Ascending aorta (tissue), 1 donor: Measurements from ENCODE around the gene CPA1.

DNA sequence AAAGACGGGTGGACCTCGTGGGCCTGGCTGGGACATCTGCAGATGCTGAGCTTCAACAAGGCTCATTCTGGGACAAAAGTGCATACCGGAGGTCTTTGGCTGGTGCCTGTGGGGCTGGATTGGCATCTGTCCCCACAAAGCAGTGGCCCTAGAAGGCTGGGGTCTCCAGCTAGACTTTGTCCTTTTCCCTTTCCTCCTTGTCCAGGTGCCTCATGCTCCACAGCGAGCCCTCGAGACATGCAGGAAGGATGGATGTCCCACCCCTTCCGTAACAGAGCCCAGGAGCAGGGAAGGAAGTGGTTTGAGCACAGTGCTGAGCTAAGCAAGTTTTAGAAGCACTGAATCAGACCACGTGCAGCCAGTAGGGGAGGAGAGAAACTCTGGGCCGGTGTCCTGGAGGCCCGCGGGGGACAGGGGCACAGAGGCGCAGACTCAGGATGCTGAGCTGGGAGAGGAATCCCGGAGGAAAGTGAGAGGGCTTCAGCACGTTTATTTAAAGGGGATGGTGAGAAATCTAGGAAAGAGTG is 4.6 kb upstream of the IRF5 start:
- PRO-cap: no peak

DNA sequence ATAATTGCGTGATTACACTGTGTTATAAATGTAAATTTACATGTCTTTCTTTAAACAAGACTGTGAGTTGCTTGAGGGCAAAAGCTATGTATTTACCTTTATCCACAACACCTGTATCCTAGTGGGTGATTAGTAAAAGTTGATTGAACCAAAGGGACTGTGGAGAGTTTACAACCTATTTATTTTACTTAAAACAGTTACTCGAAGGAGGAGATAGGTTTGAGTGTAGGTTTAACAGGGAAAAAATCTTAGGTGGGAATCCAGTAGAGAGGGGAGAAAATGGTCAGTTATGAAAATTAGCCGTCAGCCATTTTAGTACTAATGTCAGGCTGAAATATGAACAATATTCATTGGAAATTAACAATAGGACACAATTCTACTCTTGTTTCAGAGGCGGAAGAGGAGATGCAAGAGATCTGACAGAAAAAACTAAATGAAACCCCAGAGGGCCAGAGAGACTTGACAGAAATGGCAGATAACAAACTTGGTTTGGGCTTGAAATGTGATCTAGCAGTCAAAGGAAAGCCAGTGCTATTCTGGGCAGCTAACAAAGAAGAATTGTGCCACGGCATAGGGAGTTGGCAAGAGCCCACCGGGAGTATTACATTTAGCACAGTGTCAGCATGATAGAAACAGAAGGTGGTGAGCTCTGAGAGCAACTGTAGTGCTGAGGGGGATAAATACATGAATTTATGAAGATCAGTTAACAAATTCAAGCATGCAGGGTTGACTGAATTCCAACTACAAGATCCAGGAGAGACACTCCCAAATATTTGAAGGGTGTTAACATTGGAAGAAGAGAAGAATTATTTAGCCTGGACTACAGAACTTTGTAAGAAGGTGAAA is 91.0 kb downstream of the AHCYL2 start:
- PRO-cap: no peak

GRCh38 chr7:129770347-129770915 is 158.9 kb downstream of the NRF1 start:
- PRO-cap: no peak

DNA sequence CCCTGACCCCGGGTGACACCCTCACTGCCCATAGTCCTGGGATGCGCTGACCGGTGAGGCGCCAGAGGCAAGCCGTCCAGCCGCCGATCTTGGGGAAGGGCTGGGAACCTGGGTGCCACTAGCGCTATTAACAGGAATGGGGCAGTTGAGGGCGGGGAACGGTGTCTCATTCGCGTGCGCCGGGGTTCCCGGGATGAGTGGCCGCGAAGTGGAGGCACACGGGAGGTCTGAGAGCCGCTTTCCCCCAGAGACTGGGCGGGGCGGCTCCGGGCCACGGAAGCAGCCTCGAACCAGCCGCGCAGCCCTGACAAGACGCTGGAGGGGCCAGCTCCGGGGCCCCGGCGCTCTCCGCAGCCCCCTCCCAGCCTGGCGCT is 167.5 kb downstream of the NRF1 start:
- PRO-cap: no peak

DNA sequence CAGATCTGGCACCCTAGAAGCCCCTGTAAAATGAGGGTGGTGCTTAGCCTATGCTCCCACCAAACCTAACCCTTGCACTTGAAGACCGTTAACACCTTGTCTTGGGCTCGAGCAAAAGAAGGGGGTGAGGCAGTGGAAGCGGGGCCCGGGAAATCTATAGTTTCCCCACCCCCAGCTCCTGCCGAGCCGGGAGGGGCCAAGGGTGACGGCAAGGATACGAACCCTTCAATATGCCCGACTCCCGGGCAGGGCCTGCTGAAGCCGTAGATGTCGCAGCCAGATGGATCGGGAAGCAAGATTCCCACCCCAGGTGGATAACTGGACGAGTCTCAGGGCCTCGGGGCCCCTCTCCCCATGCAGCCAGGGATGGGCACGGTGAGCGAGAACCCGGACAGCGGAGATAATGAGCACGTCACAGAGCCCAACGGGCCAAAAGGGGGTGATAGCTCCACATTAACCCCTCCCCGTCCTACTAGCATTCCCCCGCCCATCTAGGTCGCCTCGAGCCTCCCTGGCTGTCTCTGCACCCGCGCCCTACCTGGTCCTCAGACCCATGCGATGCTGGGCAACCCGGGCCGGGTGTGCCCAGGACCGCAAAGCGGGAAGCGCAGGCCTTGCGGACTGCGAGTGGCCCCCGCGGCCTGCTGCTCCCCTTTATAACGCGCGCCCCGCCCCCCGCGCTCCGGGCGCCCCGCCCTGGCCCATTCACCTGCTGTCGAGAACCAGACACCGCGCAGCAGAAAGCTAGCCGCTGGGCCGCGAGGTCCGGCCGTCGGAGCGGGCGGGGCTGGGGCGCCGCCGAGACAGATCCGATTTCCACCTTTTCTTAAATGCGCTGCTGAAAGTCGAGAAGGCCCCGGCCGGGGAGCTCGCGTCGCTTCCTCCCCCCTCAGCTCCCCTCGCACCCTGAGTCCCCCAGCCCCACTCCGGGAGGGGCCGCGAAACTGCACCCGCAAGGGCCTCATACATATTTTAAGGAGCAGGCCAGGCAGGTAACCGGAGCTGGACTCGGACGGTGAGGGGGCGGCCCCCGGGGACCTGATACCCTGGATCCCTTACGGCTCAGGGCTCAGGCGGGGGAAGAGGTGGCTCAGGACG is 170.1 kb downstream of the NRF1 start:
- PRO-cap: no peak

DNA sequence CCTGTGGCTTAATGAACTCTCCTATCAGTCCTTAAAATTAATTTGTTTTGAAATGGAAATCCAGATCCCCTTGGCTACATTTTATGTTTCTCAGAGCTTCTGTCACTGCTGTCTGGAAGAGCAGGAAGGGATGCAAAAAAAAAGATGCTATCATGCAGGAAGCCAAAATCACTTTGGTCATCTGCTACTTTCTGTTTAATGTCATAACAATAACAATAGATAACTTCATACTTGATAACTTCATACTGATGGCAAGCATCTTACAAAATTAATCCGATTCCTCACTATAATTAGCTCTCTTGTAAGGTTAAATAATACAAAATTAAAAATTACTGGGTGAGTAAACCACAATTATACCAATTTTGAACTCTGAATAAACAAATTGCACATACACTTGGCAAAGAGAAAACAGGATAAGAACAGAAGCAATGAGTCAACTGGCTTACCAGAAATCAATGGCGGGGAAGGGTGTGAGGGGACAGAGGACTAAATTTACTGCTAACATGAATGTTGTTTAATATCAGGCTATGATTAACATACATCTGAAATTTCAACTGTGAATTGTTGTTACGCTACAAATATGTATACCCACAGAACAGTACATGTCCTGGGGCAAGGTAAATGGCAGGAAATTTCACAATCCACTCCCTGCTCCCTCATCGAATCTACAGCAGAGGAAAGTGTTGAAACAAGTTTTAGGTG is 99.3 kb downstream of the UBE2H start:
- PRO-cap: no peak

- PRO-cap: no peak
Measured at GRCh38 chr7:130071881-130072722, 1.8 kb downstream of the KLHDC10 start.

GRCh38 chr7:130230421-130230897 is 22.8 kb downstream of the SSMEM1 start:
- PRO-cap: no peak

- PRO-cap: no peak
Measured at GRCh38 chr7:130355986-130356788, 11.6 kb downstream of the CPA5 start.

DNA sequence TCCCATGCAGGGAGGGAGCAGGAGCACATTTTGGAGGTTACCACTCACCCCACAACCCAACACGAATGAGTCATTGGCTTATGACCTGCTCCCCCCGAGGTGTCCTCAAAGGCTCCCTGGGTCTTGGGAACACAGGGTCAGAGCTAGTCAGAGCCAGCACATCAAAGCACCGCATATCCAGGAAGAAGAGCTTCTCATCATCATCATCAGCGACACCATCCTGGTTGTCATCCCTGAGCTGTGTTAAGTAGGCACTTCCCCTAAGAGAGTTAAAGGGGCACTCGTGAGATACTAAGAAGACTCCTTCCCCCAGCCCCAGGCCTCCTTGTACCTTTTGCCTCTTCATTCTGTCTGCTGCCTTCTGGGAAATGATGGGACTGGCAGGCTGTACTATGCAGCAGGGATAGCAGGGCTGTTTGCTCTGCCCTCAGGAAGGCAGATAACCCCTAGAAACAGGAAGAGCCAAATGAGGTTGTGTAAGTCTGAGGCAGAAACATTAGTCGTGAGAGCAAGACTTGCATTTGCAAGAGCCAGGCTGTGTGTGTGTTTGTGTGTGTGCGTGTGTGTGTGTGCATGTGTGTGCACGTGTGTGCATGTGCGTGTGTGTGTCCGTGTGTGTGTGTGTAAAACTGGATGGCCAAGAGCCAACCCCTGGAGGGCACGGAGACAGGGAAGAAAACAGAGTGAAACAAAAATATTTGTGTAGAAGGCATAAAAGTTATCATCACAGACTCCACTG is 11.0 kb upstream of the CPA1 start:
- PRO-cap: no peak

- PRO-cap: no peak
Measured at GRCh38 chr7:130379418-130380638, at the start of gene CPA1. CPA1 (plus strand) TSS chr7:130380494.

GRCh38 chr7:130381268-130382171 is 1.2 kb downstream of the CPA1 start:
- PRO-cap: no peak

DNA sequence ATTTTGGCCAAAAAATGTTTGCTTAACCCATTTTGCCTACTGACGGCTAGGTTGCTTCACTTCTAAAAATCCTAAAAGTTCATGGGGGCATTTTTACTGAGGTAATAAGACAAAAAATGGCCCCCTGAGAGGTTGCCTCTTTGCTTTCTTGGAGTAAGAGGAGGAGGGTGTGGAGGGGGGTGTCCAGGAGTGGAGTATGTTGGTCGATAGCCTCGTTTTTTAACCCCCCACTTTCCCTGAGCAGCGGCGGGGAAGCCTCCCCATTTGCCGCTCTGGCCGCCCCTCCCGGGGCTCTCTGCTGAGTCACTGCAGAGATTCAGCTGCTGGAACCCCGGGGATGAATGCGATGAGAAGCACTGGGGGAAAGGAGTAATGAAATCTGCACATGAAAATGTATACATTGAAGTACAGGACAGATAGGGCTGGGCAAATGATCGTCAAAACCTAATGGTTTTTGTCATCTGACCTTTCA is 1.6 kb downstream of the MEST start:
- PRO-cap: no peak

DNA sequence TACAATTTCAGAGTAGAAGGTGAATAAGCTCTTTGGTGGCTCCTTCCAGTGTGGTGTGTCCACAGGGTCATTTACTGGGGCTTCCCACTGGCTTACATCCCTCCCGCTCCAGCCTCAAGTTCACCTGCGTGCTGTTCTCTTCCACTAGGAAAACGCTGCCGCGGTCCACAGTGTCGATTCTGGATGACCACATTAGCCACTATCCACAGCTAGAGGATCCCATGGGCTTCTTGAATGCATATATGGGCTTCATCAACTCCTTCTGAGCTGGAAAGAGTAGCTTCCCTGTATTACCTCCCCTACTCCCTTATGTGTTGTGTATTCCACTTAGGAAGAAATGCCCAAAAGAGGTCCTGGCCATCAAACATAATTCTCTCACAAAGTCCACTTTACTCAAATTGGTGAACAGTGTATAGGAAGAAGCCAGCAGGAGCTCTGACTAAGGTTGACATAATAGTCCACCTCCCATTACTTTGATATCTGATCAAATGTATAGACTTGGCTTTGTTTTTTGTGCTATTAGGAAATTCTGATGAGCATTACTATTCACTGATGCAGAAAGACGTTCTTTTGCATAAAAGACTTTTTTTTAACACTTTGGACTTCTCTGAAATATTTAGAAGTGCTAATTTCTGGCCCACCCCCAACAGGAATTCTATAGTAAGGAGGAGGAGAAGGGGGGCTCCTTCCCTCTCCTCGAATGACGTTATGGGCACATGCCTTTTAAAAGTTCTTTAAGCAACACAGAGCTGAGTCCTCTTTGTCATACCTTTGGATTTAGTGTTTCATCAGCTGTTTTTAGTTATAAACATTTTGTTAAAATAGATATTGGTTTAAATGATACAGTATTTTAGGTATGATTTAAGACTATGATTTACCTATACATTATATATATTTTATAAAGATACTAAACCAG is 13.2 kb downstream of the MEST start:
- PRO-cap: no peak

- PRO-cap: no peak
Measured at GRCh38 chr7:130531891-130532165, 39.9 kb downstream of the MEST start.

GRCh38 chr7:130556146-130556521 is 64.2 kb downstream of the MEST start:
- PRO-cap: no peak

GRCh38 chr7:130896452-130897470 is 162.8 kb upstream of the KLF14 start:
- PRO-cap: unidirectional peak, plus-strand start at chr7:130897316

DNA sequence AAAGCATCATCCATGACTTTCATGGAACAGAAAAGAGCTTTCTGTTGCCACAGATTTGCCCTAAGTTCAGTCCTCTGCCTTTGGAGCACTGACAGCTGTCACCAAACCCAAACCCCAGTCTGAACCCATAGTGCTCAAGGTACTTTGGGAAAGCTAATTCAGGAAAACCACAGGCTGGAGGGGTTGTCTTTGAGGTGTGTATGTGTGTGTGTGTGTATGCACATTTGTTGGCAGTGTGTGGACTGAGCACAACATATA is 188.3 kb upstream of the KLF14 start:
- PRO-cap: no peak

GRCh38 chr7:130961048-130961822 is 227.2 kb upstream of the KLF14 start:
- PRO-cap: no peak

DNA sequence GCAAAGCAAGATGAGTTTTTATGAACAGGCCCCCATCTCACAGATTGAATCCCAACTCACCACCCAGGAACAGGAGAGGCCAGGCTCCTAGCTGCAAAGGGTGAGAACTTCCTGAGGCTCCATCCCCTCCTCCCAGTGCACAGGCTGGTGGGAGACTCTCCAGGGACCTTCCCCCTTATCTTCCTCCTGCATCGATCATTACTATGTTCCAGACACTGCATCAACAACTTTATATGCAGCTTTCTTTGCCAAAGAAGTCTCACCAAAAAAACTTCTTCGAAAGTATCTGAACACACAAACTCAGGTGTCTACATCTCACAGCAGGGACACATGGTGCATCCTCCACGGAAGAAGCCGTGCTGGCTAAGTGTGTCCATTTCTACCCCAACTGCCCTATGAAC is 228.4 kb upstream of the KLF14 start:
- PRO-cap: no peak